ENCODE results near the gene CNTN4.

- RAMPAGE, long total RNA: no peak
- RRBS: no CpG with 5 or more reads among the region's 7 CpGs
Measured at GRCh38 chr3:278294-278766, 81.8 kb downstream of the CHL1 start.

DNA sequence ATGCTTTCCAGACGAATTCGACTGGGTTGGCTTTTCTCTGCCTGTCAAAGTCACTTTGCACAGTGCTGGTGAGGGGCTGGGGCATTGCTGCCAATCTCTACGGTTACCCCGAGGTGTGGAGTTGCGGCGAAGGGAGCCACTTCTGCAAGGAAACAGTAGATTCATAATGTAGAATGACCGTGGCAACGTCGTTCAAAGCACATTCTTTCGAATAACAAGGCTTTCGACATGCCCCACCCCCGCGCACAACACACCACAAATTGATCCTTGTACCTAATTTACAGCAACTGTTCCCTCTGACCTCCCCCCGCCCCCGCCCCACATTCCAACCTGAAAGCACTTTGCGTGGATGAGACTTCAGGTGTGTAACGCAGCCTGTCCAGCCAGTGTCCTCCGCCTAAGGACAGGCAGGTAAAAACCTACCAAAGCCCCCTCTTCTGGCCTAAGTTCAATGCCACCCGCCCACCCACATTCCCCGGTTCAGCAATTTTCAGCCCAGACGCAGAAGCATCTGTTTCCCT, 789 bp upstream of the CNTN4 start:
- RAMPAGE, long total RNA: no peak
- RRBS: 0% methylated on average over 2 of the region's 21 CpGs

DNA sequence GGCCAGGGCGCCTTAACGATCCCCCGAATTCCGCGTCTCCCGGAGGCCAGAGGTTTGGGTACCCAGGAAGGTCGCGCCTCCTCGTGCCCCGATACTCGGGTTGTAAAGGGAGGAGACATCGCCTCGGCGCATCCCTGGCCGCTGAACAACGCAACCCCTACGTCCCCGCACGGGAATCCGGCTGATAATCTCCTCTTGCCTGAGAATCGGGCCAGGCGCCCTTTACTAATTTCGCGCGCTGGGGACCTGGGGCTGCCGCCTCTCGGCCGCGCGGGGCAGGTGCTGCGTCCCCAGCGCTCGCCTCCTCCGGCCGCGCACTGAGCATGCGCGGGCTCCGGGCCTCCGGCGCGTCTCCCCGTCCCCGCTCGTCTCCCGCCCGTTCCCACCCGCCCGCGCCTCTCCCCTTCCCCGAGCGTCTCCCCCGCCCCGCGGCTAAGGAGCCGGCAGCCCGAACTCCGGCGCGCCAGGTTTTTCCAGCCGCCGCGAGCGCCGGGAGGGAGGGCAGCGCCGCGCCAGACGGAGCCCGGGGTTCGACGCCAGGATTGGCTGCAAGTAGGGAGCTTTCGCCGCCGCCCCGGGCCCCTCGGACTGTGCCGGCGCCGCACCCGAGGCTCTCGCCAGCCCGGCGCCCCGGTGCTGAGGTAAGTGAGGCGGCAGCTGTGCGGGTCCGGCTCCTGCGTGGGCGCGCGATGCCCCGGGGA, at the start of gene CNTN4:
TSS of gene CNTN4 (plus strand) at position 529 of the 701 bp plus-strand sequence.
- RAMPAGE, long total RNA: no peak
- RRBS: 1% methylated on average over 22 of the region's 93 CpGs

GRCh38 chr3:3127146-3128290, 778 bp downstream of the TRNT1 start:
- RAMPAGE, long total RNA: no peak
- RRBS: 2% methylated on average over 16 of the region's 54 CpGs

GRCh38 chr3:3191861-3192259, 12.4 kb upstream of the CRBN start:
- RAMPAGE, long total RNA: no peak
- RRBS: no CpG with 5 or more reads among the region's 2 CpGs

DNA sequence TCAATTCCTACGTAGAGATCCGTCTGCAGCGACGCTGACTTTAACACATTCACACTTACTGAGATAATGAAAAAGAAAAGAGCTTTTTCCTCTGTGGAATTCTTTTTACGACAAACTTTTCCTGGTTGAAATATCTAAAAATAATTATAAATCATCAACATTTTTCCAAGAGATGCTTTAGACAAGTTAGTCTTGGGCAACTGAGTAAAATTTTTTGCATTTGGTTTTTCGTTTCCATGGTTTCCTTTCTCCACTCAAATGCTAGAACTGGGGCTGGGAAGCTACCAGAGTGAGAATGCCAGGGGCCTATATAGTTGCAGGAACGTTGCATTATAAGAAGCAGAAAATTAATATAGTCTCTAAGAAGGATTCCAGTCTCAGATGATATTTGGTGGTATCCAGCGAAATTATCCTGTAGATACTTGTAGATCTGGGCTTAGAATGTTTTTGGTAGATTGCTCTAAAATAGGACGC, 8.2 kb upstream of the SETMAR start:
- RAMPAGE, long total RNA: no peak
- RRBS: no CpG with 5 or more reads among the region's 9 CpGs

DNA sequence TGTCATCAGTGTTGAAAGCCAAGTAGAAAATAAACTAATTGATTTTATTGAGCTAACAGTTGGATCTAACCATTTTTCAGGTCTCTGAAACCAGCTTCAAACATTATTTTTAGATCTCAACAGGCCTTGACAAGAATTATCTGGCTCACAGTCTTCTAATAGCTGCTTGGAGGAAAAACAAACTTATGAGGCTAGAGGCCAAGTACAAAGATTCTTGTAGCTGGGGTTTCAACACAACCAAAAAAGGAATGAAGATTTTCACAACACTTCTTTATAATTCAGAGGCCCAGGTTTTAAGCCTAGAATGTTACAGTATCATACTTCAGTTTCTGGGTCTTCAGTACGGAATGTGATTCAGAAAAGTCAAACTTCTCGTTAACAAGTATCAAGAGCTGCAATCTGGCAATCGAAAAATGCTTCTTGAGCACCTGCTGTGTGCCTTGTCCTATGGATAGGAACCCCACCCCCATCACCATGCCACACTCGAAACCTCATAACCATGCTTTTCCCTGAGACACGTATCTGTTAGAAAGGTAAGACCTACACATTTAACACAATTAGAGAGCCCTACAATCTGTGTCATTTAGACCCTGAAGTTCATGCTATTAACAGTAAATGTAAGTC, 3.8 kb downstream of the SETMAR start:
- RAMPAGE, long total RNA: no peak
- RRBS: no CpG with 5 or more reads among the region's 5 CpGs

DNA sequence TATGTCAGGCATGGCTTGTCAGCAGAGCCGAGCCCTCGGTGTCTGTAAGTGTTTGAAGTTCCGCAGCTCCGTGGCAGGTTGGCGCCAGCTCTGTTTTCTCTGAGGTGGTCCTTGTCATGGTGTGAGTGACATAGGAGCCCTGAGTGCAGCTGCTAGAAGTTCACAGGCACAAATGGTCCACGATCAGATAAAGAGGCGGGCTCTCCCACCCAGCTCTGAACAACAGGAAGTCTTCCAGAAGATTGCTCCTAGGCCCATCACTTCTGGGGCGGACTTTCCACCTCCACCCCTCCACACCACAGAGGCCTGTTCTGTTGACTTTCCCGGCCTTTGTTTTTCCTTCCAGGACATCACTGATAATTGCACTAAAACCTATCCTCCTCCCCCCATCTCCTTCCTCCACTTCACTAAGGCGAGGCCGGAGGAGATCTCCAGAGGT, 19.8 kb downstream of the ITPR1 start:
- RAMPAGE, long total RNA: no peak
- RRBS: 11% methylated on average over 3 of the region's 11 CpGs

DNA sequence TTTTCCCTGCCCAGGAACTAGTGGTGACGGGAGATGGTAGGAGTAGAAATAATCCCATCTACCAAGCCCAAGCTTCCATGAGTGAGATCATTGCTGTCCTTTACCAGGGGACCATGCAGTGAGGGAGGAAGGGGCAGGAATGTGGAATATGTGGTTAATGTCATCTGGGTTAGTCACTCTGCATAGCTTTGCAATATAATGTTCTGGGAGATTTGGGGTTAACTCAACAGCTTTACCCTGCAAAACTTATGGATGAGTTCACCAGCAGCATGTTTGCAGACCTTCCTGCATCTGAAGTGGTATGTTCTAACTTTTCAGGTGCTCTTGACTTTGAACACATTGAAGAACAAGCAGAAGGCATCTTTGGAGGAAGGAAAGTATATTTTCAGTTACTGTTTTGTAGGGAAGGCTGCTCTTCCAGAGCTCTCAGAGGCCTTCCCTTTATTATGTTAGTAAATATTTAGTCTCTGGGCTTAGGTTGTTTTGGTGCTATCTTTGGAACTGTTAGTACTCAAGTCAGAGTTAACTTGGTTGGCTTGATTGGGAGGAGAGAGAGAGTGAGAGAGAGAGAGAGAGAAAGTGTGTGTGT, 188.0 kb downstream of the ITPR1 start:
- RAMPAGE, long total RNA: no peak
- RRBS: no CpG with 5 or more reads among the region's 1 CpG

DNA sequence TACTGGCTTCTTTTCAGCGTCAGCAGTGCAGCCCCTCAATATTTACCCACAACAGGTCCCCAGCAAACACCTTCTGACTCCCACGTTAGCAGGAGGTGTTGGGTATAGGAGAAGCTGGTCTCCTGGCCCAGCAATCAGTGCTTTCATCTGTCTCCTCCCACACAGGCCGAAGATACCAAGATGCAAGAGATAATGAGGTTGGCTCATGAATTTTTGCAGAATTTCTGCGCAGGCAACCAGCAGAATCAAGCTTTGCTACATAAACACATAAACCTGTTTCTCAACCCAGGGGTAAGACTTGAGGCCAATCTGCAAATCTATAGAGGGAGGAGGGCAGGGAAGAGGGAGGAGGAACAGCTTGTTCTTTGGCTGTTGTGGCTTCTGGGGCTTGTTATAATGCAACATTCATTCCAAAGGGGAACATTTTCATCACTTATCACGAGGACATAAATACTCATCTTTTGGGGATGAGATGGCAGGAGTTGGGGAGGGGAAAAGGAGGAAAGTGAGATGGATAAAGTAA, 195.2 kb downstream of the ITPR1 start:
- RAMPAGE, long total RNA: no peak
- RRBS: no CpG with 5 or more reads among the region's 5 CpGs

- RAMPAGE, long total RNA: no peak
- RRBS: no CpG with 5 or more reads among the region's 6 CpGs
Measured at GRCh38 chr3:4739306-4740061, 239.8 kb upstream of the BHLHE40 start.

GRCh38 chr3:4742279-4742698, 236.9 kb upstream of the BHLHE40 start:
- RAMPAGE, long total RNA: no peak
- RRBS: no CpG with 5 or more reads among the region's 5 CpGs

DNA sequence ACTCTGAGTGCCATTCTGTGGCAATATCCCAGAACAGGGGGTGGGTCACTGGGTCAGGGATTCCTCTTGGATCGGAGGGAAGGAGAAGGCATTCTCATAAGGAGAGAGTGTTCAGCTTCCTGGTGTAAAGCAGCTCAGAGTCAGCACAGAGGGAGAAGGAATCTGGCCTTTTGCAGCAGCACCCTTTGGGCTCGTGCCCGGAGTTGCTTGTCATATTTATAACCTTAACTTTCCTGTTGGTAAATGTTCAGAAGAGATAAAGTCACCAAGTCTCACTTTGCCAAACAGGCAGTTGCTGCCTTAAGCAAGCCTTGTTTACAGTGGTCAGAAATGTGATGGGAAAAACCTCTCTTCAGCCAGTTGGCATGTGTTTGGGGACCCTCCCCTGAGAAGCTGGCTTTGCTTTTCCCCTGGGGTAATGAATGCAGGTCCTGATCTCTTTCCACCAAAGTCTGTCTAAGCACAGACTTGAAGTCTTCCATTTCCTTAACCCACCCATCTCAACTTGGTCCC, 207.0 kb upstream of the BHLHE40 start:
- RAMPAGE, long total RNA: no peak
- RRBS: no CpG with 5 or more reads among the region's 3 CpGs

DNA sequence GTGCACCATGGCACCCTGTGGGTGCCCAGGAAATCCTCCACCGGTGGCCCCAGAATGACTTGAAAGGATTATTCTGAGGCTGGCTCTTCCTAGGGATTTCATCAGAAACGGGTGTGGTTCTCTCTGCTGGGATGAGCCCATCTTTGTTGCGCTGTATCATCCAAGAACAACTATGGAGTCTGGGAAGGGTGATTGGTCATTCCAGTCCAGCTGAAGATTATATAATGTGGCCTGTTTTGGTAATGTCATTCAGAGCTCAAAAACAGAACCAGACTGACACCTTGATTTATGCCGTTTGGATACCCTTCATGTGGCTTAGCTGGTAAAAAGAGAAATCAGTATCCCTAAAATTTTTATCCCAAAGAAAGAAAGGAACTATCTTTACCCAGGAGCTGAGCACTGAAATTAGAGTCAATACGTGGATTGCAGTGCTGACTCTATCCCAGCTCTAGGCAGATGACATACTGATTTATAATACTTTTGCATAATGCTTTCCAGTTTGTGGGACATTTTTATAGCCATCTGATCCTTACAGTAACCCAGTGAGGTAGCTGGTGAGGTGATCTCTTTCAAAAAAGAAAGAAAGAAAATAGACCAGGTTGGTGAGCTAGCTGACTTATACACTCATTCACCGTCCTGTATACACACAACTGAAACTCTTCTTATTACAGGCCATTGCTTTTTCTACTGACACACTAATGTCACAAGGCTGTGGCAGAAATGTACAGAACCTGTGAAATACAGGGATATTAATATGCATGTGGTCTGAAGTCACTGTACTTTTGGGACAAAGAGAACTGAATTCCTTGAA, 150.4 kb upstream of the BHLHE40 start:
- RAMPAGE, long total RNA: no peak
- RRBS: no CpG with 5 or more reads among the region's 6 CpGs

GRCh38 chr3:4980058-4981158, 1.2 kb downstream of the BHLHE40 start:
- RAMPAGE, long total RNA: no peak
- RRBS: 2% methylated on average over 5 of the region's 42 CpGs

DNA sequence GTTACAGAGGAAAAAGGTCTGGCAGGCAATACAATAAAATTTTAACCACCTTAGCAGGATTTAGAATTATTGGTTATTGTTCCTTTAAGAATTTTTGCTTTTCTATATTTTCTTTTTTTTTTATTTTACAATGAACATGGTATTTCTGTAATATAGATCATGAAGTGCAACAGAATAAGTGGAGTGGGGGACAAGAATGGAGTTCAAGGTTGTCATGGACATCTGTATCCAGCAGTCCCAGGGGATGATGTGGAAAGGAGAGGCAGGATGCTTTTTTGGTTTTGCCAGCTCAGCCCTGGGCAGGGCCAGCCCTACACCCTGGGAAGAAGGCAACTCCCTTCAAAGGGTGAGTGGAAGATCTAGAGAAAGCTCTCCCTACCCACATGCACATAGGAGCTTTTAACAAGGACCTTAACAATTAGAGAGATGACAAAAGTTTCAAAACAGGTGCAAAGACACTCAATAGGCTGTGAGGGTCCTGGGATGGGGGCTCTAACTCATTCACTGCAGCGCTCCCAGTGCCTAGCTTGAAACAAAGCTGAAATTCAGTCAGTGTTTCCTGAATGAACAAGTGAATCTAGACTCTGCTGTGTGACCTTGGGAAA, 14.0 kb downstream of the BHLHE40 start:
- RAMPAGE, long total RNA: no peak
- RRBS: no CpG with 5 or more reads among the region's 1 CpG

- RAMPAGE, long total RNA: no peak
- RRBS: 56% methylated on average over 4 of the region's 19 CpGs
Measured at GRCh38 chr3:5011312-5012330, 32.4 kb downstream of the BHLHE40 start.

DNA sequence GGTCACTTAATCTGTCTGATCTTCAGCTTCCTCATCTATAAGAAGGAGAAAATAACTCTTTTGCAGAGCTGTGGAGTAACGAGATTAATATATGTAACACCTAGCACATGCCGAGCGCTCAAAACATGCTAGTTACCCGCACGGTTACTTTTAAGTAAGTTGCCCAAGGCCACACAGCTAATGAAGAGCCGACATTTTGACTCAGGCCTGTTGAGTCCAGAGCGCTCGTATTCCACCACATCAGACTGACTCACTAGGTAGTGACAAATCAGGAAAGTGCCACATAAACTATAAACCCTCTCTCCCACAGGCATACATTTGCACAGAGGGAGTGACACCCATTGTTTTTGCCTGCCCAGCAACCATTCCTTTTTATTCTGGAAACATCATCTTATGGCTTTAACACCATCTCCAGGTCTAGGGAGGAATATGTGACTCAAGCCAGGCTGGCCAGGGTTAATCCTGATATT, 42.4 kb downstream of the BHLHE40 start:
- RAMPAGE, long total RNA: no peak
- RRBS: no CpG with 5 or more reads among the region's 8 CpGs

- RAMPAGE, long total RNA: no peak
- RRBS: no CpG with 5 or more reads among the region's 23 CpGs
Measured at GRCh38 chr3:5122740-5123198, 677 bp downstream of the ARL8B start.

- RAMPAGE, long total RNA: no peak
- RRBS: no CpG with 5 or more reads among the region's 6 CpGs
Measured at GRCh38 chr3:5216264-5217366, 29.1 kb downstream of the EDEM1 start.